Ascending aorta (tissue), 1 donor: Measurements from ENCODE around the gene CCDC14.

DNA sequence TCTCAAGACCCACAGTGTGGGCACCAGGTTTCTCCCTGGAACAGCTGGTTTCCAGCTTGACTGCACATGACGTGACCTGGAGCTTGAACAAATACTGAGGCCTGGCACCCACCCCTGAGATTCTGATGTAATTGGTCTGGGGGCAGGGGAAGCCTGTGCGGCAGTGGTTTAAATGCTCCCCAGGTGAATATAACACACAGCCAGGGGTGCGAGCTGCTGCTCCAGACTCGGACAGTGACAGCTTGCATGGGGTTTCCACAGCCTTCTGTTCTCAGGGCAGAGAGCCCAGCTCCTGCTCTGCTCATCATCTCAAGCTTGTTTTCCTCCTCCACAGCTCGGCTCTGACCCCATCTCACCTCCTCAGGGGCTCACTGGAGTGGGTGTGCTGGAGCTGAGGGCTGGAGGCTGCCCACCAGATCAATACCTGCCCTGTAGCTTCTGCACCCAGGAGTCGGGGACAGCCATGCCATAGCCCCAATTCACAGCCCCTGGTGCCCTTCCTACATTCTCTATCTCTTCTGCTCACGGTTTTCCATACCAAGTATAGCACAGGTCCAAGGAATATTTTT lies 95.1 kb upstream of the HACD2 start:
- PRO-cap: no peak

DNA sequence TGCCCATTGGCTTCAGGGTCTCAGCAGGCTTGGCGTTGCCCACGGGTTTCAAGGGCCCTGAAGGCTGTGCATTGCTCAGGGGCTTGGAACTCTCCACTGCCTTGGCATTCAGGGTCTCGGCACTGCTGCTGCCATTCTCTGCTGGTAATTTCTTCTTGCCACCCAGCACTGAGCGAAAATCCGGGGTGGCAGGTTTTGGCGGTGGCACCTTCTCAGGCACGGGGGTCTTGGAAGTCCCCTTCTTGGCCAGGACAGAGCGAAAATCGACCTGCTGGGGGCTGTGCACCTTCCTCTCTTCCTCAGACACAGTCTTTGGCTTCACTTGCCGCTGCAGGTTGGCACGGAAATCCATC lies 115.5 kb upstream of the HACD2 start:
- PRO-cap: no peak

DNA sequence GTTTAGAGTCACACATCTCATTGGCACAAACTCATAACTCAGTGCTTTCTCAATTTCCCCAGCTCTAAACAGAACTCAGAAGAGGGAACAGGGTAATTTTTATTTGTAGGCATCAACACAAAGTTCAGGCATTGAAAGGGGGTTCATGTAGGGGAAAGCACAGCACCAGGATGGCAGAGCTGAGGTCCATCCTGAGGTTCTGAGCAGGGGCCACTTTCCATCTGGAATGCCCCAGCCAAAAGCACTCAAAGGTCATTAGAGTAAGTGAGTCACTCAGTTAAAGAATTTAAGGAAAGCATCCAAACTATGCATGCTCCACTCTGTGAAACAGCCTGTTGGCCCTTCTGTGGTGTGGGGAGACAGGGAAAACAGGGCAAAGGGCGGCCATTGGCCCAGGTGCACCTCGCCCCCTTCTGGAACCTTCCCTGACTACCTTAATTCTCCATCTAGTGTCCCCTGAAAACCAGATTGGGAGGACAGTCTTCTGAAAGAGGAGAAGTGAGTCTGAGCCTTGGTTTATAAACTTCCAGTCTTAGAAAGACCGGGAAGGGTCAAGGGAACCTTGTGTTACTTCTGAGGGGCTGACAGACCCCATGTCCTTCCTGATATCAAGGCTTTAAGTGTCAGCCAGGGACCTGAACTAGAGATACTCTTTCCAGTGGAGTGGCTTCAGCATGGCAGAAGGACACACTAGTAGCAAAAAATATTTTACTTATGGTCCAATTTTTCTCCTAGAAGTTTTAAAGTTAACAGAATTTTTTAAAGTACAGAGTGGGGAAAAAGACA lies 133.3 kb downstream of the MYLK start:
- PRO-cap: no peak

- PRO-cap: bidirectional peak, plus-strand start at chr3:123961538, minus-strand start at chr3:123961405
Measured at GRCh38 chr3:123960624-123961830, at the start of gene CCDC14. TSS of gene CCDC14 (minus strand) at chr3:123961229.

DNA sequence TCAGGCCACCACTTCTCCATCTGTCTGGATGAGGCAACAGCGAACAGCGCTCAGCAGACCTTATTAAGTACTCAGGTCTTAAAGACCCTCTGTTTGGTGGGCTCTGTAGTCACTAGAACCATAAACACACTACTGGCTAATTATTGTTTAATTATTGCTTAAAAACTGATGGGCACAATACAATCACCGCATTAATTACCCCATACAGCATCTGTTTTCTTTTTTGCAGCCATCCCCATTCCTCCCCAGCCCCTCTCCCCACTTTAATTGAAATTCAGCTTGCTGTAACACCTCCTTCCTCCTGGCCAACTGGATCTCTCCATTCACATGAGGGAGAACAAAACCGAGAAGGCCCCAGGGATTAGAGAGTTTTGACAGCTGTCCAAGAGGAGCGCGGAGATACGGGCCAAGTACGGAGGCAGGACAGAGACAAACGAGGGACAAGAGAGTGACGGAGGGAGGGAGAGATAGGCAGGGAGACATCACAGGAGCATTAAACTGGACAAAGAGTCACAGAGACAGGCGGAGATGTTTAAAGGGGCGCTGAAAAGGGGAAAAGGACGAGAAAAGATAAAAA lies 1.1 kb upstream of the KALRN start:
- PRO-cap: unidirectional peak, plus-strand start at position 429 of the sequence

GRCh38 chr3:124234757-124235277 lies 201.6 kb downstream of the KALRN start:
- PRO-cap: no peak

GRCh38 chr3:124490922-124491539 lies 239.2 kb upstream of the UMPS start:
- PRO-cap: no peak

GRCh38 chr3:124586794-124587795 lies 143.2 kb upstream of the UMPS start:
- PRO-cap: no peak

DNA sequence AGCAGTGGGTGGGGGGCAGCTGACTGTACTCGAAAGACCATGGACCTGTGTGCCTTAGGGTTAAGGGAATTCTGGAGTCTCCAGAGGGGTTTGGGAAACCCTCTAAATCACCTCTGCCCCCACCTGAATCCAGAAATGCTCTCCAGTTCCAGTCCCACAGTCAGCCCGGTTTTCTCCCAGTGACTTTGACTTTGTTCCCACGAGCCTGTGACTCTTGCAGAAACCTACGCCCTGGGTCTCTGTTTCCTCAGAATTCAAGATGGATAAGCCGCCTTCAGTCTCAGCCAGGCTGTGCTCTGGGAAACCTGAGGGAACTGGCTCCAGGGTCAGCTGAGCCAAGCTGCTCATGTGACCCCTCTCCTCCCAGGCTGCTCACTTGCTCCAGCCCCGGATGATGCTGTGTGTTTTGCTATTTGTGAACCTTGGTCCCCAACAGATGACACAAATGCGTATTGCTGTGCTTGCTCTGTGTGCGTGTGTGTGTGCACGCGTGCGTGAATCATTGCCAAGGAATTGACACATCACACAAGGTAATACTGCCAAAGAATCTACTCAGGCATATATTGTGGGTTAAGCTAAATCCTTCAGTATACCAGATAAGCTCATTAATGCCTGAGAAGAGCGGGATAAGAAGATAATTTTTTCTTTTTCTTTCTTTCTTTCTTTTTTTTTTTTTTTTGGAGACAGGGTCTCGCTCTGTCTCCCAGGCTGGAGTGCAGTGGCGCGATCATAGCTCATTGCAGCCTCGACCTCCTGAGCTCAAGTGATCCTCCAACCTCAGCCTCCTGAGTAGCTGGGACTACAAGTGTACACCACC lies 29.3 kb upstream of the UMPS start:
- PRO-cap: no peak

DNA sequence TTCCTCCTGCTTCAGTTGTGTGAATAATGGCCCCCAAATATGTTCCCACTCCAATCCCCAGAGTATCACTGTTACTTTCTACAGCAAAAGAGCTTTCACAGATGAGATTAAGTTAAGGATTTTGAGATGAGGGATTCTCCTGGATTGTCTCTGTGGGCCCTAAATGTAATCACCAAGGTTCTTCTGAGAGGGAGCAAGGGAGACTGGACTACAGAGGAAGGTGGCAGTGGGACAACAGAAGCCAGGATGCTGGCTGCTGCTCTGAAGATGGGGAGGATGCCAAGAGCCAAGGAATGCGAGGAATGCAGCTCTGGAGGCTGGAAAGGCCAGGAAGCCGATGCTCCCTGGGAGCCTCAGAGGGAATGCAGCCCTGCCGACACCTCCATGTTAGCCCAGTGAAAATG lies 43.9 kb downstream of the UMPS start:
- PRO-cap: no peak

- PRO-cap: no peak
Measured at GRCh38 chr3:124796308-124797098, 66.3 kb downstream of the UMPS start.

DNA sequence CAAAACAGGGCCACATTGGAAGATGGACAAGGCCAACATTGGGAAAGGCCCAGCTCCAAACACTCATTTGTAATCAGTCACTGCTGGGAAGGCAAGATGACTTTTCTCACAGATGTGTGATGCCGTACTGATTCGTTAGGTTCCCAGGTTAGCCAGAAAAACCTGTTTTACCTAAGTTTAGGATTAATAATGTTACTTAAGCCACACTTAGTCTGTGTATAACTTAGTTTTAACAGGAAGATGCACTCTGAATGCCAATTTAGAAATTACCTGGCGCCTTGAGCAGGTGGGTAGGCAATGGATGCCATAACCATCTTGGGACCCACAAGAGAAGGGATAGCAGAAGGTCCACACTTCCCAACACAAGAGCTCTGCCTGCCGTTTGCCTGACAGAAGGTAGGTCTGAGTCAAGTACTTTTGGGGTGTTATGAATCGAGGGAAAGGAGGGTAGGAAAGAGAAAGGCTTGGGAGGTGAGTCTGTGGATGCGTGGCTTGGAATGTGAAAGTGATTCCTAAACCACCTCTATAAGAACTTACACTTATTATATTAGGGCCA lies 70.8 kb downstream of the ITGB5 start:
- PRO-cap: no peak

DNA sequence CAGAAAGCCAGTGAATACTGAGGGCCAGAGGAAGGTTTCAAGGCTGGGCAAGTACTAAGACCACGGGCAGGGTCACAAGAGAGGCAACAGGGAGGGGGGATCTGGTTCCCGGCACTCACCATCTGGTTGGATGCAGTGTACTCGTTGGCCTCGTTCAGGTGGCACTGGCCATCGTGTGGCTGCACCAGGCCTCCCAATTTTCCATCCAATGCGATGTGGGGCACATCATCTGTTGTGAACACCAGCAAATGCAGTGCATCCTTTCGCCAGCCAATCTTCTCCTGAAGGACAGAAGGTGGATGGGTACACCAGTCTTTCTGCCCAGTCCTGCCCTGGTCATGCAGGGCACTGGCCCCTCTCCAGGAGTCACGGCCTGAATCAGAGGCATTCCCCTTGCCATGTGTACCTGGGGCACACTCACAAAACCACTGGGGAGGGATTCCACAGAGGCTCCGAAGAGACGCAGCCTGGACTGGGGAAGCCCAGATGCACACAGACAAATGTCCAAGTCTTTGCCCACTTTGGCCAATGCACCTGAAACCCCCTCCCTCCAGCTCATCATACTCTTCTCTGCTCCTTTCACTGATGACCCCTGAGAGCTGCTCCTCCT lies 65.9 kb downstream of the ITGB5 start:
- PRO-cap: no peak

DNA sequence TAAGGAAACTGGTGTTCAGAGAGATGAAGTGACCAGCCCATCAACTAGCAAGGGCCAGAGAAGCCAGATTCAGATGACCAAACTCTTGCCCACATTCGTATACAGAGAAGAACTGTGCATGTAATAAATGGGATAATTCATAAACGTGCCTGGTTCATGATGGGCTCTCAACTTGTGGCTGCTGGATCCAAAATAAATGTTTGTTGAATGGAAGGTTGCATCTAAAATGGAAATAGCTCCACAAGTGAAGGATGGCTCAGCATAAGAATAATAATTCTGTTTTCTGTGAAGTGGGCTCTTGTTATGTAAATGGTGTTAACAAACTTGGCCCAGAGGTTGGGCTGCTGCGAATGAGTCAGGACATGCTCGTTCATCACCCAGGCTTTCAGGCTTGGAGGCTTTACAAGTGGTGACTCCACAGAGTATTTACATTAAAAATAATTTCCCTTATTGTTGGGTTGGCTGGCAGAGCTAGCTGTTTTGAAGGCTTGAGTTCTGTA lies 60.6 kb downstream of the ITGB5 start:
- PRO-cap: unidirectional peak, plus-strand start at position 450 of the sequence

DNA sequence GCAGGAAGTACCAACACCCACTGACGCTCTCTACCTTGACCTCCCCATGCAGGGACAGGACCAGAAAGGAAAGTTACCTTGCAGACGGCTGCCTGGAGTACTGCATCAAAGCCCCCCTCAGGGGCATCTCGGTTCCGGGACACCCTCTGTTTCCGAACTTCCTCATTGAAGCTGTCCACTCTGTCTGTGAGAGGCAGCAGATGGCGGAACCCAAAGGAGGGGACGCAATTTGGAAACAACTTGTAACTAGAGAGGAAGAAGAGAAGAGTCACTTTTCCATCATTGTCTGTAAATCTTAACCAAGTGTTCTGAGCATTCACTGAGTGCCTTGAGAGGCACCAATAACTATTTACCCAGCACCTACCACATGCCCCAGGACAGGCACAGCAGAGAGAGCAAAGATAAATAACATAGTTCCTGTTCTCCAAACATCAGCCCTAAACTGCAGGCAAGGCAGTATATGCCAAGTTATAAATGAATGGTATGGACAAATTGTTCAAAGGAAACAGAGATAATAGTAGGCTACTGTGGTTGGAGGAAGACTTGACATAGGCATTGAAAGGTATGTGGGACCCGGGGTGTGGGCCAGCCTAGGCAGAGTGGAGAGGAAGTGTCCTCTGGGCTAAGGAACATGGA lies 45.7 kb downstream of the ITGB5 start:
- PRO-cap: no peak

GRCh38 chr3:124972383-124972820 lies 37.9 kb upstream of the MUC13 start:
- PRO-cap: no peak

DNA sequence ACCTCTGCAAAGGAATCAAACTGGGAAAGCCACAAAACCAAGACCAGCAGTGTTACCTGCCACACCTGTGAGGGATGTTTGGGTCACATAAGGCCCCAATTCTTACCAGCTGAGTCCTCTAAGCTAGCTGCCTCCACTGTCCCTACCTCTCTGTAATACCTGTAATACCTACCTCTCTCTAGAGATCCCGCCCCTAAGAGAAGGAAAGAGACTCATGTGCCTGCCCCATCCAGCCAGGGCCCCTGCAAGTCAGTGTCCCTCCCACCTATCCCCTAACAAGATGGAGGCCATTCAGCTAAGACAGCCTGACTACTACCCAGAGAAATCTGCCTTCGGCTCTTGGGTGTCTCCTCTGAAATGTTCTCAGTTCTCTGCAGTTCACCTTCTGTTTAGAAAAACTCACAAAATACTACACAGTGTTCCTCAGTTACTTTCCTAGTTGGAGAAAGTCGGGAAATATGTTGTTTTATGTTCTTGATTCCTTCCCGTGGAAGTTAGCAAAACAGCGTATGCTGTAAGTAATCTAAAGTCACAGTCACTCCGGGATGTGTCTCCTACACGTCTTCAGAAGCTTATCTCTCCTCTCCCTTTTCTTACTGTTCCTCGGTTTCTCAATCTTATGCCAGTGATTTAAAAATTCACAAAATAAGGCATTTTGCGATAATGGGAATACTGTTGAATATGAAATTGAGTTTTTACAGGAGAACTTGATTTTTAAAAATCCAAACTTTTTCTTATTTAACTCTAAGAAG lies 1.9 kb downstream of the HEG1 start:
- PRO-cap: no peak

DNA sequence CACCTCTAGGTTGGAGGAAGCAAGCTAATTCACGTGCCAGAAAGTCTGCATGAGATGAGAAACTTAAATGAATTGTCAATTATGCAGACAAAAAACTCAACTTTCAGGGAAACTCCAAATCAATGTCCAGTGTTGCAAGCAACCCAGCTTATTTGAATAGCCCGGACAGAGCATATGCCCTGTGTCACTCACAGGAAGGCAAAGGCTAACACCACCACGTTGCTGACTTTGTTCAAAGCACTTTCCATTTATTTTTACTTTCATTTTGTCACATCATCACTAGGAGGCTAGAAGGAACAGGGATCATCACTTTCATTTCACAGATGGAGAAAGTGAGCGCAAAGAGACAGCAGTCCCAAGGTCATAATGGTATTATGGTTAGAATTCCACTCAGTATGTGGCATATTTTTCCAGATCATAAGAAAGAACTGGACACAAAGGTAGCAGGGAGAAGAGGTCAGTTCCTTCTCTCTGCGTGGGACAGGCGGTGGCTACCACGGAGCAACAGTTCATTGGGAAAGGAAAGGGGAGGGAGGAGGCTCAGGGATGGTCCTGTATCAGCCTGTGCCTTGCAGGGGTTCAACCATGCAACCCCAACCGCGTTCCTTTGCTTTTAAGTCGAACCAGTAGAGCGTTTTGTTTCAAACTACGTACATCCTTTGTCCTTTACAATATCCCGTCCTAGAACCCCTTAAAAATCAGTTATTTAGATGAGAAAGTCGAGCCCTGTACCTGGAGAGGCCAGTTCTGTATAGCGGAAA lies 1.2 kb downstream of the HEG1 start:
- PRO-cap: unidirectional peak, plus-strand start at position 184 of the sequence; unidirectional peak, plus-strand start at position 279 of the sequence; unidirectional peak, plus-strand start at position 512 of the sequence

GRCh38 chr3:125154630-125155185 lies 57.8 kb downstream of the SLC12A8 start:
- PRO-cap: no peak

GRCh38 chr3:125366577-125367249 lies 8.4 kb downstream of the ZNF148 start:
- PRO-cap: no peak